Progenitor cell of endocrine pancreas (in vitro differentiated cells): ENCODE results near the gene GPAM.

DNA sequence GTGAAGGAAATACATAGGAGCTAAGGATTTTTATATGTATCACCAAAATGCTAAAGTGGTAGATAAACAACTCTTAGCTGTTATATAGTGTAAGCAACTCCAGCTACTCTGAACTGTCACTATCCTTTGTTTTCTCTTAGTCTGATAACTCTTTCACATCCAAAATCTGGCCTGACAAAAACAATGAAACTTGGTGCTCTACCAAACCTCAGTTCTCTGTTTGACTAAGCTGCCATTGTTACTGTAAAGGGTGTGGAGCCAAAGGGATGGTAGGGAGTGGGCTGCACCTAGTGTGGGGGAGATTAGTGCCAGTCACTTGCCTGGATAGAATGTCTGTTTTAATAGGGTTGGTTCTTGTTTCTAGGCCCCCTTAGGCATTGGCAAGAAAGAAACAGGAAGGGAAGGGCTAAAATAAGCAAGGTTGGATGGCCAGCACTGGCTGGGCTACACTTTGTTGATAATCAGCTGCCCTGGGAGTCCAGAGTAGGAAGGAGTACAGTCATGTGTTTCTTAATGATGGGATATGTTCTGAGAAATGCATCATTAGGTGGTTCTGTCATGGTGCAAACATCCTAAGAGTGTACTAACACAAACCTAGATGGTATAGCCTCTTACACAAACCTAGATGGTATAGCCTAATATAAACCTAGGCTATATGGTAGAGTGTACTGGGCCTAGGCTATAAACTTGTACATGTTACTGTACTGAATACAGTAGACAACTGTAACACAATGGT, 15.7 kb downstream of the BBIP1 start:
- PRO-cap: no peak

DNA sequence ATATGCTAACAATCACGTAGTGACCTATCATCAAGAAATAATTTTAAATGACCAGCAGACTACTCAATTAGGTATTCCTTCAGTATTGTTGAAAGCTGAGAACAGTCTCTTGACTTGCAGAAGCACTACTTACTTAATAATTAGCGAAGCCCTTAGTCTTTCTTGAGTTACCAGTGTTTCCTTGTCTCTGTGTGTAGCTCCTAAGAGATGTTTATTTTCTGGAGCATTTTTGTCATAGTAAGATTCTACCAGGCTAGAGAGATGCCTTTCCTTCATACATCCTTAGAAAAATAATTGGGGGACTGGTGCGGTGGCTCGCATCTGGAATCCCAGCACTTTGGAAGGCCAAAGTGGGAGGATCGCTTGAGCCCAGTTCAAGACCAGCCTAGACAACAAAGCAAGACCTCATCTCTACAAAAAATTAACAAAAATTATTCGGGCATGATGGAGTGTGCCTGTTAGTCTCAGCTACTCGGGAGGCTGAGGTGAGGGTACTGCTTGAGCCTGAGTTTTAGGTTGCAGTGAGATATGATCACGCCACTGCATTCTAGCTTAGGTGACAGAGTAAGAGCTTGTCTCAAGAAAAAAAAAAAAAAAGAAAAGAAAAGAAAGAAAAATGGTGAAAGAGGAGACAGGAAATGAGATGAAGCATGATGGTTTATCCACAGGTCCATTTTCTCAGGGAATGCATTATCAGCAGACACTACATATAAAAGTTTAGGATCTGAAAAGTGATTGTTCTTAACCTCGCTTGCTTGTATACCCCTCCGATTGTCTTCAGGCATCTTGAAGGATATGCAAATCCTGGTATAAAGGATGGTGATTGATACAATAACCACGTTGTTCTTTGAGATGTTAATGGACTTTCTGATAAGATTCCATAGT, 11.8 kb downstream of the BBIP1 start:
- PRO-cap: no peak

GRCh38 chr10:110931702-110932607, 12.6 kb downstream of the SHOC2 start:
- PRO-cap: no peak

- PRO-cap: no peak
These were observed 100.3 kb downstream of the GPAM start for GRCh38 chr10:112083203-112083699.

DNA sequence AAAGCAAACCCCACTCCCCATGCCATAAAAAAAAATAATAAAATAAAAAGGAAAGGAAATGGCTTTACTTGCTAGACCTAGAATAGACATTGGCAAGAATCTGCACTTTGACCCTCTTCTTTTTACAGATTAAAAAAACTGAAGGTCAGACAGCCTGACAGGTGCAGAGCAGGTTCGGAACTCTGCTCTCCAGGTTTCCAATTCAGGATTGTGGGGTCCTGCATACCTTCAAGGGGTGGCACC, 93.8 kb downstream of the GPAM start:
- PRO-cap: no peak

- PRO-cap: bidirectional peak, plus-strand start at chr10:112183851, minus-strand start at chr10:112183748; bidirectional peak, plus-strand start at chr10:112184108, minus-strand start at chr10:112184088
These were observed at the start of gene GPAM for GRCh38 chr10:112183456-112184309. Gene GPAM (minus strand): TSS chr10:112183765.

DNA sequence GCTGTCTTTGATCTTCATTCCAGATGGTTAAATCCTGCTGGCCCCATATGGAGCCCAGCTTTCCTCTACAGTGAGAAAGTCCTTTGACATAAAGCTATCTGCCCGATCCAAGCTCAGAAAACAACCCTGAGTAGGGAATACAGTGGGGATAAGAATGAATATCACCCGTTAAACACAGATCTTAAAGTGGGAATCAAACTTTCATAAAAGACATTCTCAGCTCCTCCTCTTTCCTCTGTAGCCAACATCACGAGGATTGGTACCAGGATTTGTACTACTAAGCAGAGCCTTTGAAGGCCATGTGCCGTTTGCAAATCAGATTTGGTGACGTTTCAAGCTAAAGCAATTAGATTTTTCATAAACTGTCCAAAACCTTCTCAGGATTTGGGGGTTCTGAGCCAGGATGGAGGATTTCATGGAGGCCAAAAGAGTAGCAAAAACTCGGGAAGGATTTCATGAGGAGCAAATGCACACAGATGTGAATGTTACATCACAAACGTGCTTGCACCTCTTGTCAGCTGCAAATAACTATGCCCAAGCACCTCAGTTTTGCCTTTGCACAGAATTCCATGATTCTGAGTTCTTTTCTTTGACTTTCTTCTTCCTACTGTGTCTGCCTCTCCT, 31.0 kb upstream of the GPAM start:
- PRO-cap: no peak

GRCh38 chr10:112335221-112335622, 38.7 kb upstream of the ACSL5 start:
- PRO-cap: no peak

GRCh38 chr10:112374888-112375022, 839 bp downstream of the ACSL5 start:
- PRO-cap: no peak

DNA sequence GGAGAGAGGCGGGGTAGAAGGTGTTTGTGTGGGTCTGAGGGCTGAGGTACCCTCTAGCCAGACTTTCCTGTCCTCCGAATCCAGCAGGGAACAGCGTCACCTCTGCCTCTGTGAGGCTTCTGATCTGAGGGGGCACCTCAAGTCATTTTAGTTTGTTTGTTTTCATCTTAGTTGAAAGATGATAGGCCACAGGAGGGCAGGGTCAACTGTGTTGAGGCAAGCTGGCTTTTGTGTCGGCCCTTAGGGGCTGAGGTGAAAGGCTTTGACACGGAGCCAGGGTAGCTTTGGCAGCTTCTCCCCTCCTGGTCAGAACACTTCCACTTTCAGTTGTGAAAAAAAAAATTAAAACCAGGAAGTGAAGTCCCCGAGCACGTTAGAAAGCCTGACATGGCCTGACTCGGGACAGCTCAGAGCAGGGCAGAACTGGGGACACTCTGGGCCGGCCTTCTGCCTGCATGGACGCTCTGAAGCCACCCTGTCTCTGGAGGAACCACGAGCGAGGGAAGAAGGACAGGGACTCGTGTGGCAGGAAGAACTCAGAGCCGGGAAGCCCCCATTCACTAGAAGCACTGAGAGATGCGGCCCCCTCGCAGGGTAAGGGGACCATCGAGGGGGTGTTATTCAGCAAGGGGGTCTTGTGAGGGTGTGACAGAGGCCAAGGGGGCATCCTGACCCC, 2.1 kb downstream of the ACSL5 start:
- PRO-cap: no peak

GRCh38 chr10:112445649-112446645, 767 bp downstream of the ZDHHC6 start:
- PRO-cap: no peak

- PRO-cap: no peak
These were observed 205.3 kb downstream of the VTI1A start for GRCh38 chr10:112652359-112652707.

DNA sequence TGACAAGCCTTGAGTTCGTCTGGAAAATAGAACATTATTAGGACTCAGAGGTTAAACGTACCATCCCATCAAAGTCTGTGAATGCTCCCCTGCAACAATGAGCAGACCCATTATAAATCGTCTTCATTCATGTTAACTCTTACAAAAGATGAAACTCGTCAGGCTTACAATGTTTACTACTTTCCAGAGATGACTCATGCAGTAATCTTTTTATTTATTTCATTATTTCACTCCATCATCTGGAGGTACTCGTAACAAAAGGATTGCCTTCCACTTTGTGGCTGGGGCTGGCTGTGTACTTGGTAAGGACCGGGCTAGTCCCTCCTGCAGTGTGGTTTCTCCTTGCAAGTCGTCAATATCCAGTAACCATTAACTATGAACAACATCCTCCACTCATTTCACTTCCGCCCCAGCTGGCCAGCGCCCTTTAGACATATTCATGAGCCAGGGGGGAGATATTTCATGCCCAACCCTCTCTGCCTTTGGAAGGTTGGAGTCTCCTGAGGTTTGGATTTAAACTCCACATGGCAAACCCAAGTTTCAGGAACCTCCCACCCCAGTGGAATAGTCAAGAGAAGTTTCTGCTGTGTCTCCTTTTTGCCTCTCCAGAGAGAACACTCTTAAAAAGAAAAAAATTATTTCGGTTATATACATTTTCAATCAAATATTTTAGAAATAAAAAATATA, 206.8 kb upstream of the TCF7L2 start:
- PRO-cap: no peak

DNA sequence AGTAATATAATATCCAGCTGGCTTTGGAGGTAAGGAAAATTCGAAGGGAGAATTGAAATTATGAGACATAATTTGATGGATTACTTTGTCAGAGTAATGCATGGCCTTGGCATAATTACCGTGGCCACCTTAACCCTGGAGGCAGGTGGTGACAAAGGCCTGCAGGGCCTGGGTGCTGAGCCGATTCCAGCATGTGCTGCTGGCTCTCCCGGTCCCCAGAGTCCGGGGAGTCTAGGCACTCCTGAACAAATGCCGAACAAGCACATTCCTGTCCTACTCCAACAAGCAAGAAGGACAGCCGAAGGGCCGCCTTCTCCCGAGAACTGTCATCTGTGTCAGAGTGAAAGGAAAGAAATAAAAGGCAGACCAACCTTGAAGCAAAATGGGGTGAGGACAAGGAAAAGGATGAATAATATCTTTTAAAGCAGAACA, 166.4 kb upstream of the TCF7L2 start:
- PRO-cap: no peak

DNA sequence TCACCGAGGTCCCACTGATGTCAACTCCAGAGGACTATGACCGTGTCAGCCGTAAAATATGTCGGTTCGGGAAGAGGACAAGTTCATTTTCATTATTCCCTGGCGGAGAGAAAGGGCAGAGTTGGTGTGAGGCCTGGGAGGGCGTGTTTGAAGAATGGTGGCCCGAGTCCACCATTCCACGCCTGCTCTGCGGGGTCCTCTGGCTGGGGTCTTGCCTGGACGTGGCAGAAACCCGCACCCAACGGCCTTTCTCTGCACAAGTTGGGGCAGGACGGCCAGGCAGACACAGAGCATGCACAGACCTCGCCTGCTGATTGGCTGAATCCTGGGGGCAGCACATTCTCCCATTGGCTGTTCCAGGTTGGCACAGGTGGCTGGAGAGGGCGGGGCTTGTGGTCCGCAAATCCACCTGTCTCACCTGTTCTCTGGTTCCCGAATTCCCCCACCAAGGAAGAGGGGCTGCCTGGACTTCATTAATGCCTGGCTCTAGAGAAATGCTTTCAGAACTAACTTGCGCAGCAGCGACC, 105.0 kb upstream of the TCF7L2 start:
- PRO-cap: no peak

DNA sequence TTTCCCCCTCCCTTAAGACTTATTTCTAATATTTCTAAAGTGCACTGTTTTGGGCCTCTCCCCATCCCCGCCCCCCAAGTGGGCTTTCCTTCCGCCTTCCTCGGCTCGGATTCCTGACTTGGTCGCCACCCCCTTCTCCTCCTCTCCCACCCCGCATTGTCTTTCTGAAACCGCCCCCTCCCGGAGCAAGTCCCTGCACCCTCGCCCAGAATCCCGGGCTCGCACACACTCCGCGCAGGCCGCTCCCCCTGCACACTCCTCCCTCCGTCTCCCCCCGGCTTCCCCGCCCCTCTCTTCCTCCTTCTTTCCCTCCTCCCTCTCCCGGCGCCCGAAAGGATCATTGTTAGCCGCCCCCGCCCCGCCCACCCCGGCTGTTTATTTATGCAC, 255 bp upstream of the TCF7L2 start:
- PRO-cap: bidirectional peak, plus-strand start outside the sequence, minus-strand start at position 115 of the sequence

- PRO-cap: no peak
These were observed 70.6 kb downstream of the TCF7L2 start for GRCh38 chr10:113020483-113021222.

DNA sequence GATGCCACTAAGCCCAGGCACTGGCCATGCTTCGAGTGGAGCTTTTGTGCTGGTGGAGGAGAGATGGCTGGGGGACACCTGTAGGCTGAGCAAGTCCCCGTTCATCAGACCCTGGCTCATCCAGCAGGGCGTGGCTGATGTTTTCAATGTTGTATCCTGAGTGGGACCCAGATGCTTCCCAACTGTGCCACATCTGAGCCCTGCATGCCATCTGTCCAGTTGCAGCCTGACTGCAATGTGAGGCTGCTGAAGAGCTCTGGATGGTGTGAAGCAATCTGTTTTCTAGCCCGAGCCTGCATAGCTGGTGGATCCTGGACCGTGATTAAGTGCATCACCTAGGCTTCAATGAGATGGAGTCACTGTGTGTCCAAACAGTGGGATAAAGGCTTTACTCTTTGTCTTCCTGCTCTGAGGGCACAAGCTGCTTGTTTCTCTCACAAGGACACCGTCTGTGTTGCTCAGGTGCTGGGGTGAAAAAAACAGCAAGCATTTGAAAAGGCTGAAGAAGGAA, 99.8 kb downstream of the TCF7L2 start:
- PRO-cap: no peak

- PRO-cap: no peak
These were observed 103.7 kb downstream of the TCF7L2 start for GRCh38 chr10:113053606-113054385.

DNA sequence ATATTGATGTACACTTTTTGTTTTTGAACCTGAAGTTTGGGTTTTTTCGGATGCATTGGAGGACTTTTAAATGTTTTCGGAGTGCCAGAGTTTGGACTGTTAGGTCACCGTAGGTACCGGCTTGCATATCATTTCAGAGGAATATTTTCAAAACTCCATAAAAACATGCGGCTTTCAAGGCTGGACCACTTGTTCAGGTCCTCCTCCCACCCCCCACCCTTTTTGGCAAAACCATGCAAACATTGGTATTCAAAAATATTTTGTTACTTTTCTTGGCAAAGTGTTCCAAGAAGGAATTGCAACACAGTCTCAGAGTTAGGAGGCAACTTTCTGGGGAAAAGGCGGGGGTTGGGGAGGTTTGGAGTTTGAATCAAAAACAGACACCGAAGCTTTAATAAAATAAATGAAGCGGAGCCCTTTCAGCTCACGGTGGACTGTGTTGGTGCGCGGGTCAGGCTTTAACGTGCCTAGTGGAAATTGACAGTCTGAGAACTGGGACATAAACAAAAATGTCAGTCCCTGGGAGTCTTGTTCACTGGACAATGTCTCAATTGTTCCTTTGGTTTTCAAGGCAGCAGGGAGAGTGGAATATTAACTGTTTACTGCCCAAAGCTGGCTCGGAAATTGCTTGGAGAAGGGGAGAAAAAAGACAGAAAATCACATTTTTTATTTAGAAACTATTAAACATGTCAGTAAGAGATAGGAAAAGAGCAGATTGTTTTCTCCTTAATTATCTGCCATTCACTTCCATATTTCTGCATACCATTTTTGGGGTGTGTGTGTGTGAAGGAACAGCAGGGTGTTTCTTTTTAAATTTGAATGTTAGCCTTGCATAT, 109.3 kb downstream of the TCF7L2 start:
- PRO-cap: unidirectional peak, minus-strand start at position 494 of the sequence